Upper lobe of left lung (tissue), 5 donors: ENCODE measurements around a stretch of chr1.

DNA sequence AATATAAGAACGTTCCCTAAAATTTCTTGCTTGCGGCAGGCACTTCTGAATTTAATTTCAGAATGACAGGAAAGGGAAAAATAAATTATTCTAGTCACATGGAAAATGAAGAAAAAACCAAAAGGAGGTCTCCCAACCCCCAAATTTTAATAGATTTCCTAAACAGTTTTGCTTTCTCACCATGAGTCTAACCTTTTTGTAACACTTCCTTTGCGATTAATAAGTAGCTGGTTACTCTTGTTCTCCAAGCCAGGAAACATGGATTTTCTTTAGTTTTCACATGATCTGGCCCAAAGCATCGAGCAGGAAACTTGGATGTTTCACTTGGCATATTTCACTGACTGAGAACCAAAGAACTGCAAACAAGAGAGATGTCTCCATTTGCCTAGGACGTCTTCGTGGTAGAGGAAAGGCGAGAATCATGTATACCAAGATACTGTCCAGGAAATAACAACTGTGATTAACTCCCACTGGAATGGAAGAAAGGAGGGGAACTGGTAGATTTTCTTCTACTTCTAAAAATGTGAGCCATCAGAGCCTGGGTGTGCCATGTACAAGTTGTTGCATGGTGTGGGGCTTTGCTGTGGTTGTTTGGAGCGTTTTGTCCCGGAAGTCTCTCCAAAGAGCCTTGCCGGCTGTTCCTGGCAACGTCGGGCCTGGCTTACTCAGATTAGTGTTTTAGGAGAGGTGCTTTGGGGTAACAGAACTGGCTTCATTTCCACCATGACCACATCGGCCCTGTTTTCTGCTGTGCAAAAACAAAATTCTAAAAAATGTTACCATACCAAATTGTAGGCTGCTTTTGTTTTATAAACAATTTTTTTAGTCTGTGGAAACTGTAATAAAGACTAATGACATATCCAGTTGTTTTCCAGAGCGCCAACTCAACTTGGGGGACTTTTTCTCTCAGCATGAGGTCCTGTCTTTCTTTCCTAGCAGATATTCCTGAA is 118.5 kb downstream of the TM2D1 start:
- PRO-cap, 2 experiments, result no peak in any of the 2 experiments
- RAMPAGE, long total RNA, 4 experiments, result no peak in any of the 4 experiments

DNA sequence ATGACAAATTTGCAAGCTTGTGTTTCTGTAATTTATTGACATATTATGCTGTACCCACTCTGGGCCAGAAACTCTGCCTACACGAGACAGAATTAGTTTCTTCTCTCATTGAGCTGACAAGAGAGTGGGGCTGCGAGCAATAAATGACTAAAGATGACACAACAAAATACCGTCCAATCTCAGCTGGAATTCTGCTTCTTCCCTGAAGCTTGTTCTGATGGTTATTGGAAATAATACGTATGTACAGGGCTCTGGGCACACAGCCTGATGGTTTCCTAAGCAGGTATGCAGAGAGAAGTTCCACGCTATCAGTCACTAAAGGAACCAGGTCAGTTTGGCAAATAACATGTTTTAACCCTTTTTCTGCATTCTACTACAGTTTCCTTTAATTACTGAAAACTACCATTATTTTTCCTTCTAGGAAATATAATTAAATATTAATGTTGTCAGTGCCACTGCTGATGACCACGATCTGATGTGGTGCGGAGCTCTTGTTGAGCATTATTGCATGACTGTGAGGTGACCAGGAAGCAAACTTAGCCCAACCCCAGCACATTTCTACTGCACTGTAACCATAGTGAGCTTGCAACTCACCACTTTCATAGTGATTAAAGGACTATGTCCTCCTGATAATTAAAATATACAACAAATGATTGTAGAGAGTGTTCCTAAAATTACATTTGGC is 221.4 kb upstream of the L1TD1 start:
- PRO-cap, 2 experiments, result no peak in any of the 2 experiments
- RAMPAGE, long total RNA, 4 experiments, result no peak in any of the 4 experiments

GRCh38 chr1:62585495-62586137 is 11.7 kb upstream of the ANGPTL3 start:
- PRO-cap, 2 experiments, result no peak in any of the 2 experiments
- RAMPAGE, long total RNA, 4 experiments, result no peak in any of the 4 experiments

GRCh38 chr1:62689367-62689857 is 1.2 kb upstream of the DOCK7 start:
- PRO-cap, 2 experiments, result no peak in any of the 2 experiments
- RAMPAGE, long total RNA, 4 experiments, result no peak in any of the 4 experiments

GRCh38 chr1:63320119-63320904 is 2.1 kb upstream of the FOXD3 start:
- PRO-cap, 2 experiments, result no peak in any of the 2 experiments
- RAMPAGE, long total RNA, 4 experiments, result no peak in any of the 4 experiments

- PRO-cap, 2 experiments, result peak in 2 of 2 experiments; most common plus-strand start chr1:63593868 (in 1); most common minus-strand start chr1:63594071 (in 2)
- RAMPAGE, long total RNA, 4 experiments, result start-site peak on the minus strand in 1 of 4 experiments, at chr1:63594443-63594540 at its widest, 6 reads per replicate
These were observed 639 bp downstream of the PGM1 start for GRCh38 chr1:63593524-63594576.

GRCh38 chr1:63810360-63811079 is 36.7 kb downstream of the ROR1 start:
- PRO-cap, 2 experiments, result no peak in any of the 2 experiments
- RAMPAGE, long total RNA, 4 experiments, result no peak in any of the 4 experiments

DNA sequence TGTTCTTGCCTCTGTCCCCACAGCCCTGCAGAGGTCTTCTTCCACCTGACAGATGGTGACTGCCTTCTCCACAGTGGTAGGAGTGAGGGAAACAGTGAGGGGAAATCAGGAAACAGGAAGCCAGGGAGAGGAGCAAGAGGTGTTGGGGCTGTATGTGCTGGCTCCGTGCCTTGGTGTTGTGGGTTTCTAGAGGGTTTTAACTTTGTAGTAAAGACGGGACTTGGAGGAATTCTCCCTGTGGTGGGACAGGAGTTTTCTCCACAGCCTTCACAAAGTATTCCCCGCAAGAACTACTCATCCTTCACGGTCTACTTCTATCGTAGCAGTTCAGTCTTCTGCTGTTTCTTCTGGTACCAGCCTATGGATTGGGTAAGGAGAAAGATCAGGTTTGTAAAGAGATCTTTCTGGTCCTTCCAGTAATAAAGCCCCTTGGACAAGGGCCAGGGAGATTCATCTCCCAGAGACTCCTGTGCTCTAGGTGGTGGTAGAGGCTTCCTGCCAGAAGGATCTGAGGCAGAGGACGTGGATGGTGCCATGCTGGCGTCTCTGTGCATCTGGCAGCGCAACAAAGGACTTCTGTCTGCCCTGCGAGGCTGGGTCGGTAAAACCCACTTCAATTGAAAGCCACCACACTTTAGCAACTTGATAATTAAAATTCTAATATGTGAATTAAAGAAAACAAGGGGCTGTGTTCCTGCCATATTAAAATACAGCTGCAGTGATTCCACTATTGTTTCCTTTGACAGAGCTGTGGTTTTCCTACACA is 73.4 kb downstream of the ROR1 start:
- PRO-cap, 2 experiments, result no peak in any of the 2 experiments
- RAMPAGE, long total RNA, 4 experiments, result no peak in any of the 4 experiments

DNA sequence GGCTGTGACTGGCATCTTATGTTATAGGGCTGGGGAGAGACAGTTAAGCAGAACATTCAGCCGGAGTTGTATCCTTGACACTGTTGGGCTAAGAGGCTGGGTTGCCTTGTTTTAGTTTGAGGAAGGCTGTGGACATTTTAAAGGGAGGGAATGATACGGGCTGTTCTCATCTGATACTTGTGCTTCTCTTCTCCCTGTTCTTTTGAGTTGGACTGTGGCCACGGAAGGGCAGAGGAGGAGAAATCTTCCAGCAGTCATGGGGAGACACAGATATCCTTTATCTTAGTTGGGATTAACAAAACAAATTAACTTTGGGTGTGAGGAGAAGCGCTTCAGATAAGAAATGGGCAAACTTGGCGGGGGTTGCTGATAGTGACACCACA is 138.8 kb downstream of the ROR1 start:
- PRO-cap, 2 experiments, result no peak in any of the 2 experiments
- RAMPAGE, long total RNA, 4 experiments, result no peak in any of the 4 experiments

- PRO-cap, 2 experiments, result peak in 2 of 2 experiments; most common minus-strand start chr1:64745940 (in 2)
- RAMPAGE, long total RNA, 4 experiments, result no peak in any of the 4 experiments
These were observed 888 bp downstream of the RAVER2 start for GRCh38 chr1:64745605-64746321.

DNA sequence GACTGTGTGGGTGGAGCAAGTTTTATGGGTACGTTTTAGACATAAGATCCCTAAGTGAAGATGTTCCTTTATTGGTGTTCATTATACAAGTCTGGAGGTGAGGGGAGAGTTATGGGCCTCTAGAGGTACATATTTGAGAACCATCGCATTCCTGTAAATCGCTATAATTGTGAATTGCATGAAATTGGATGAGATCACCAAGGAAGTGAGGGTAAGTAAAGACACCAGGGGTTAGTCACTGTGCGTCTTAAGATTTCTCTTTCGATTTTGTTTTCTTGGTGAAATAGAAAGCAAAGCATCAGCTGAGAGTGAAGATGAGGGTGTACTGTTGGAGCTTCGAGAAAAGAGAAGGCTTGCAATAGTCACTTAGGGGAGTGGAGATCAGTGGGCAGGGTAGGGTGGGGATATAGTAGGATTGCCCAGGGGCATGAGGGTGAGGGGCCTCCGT is 82.1 kb downstream of the RAVER2 start:
- PRO-cap, 2 experiments, result no peak in any of the 2 experiments
- RAMPAGE, long total RNA, 4 experiments, result no peak in any of the 4 experiments

DNA sequence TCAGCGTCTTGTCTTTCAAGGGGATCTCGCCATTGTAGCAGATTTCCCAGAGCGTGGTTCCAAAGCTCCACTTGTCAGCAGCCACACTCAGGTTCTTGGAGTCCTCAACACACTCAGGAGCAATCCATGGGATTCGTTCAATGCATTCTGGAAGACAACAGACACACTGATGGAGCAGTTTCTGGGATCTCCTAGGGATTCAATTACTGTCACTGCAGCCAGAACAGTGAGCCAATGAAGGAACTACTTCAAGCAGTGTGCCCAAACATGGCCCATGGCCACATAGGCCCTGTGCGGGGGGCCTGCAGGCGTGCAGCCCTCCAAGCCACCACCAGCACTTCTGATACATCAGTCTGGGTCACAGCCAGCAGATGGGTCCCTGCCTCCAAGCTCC is 99.2 kb downstream of the RAVER2 start:
- PRO-cap, 2 experiments, result no peak in any of the 2 experiments
- RAMPAGE, long total RNA, 4 experiments, result no peak in any of the 4 experiments

DNA sequence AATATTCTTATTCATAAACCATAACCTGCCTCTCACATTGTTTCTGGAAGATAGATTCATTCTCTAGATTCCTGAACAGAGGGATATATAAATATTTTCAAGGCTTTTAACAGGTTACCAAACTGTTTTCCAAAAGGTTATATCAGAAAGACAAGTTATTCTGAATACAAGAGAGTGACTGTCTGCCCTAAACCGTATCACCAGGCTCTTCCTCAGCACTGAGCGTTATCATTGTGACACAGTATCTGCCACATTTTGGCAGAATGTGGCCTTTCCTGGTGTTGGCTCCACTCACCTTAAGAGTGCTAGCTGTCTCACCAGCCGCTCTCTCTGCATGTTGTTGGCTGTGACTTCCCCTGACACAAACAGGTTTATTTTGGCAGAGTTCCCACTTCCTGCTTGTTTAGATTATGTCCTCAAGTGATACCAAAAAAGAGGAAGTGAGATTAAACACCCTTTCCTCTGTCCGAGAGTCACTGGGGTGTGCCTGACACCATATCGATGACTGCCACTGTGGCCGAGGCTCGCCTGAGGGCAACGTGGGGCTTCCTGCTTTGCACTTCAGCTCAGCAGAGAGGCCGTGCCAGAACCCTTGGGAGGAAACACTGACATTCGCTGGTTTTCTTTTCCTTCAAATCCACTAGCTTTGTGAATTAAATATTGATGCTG is 102.3 kb downstream of the JAK1 start:
- PRO-cap, 2 experiments, result peak in 1 of 2 experiments; most common plus-strand start position 572 of the sequence (in 1); most common minus-strand start position 336 of the sequence (in 1)
- RAMPAGE, long total RNA, 4 experiments, result no peak in any of the 4 experiments

- PRO-cap, 2 experiments, result no peak in any of the 2 experiments
- RAMPAGE, long total RNA, 4 experiments, result no peak in any of the 4 experiments
These were observed 72.3 kb downstream of the JAK1 start for GRCh38 chr1:64894050-64894509.

DNA sequence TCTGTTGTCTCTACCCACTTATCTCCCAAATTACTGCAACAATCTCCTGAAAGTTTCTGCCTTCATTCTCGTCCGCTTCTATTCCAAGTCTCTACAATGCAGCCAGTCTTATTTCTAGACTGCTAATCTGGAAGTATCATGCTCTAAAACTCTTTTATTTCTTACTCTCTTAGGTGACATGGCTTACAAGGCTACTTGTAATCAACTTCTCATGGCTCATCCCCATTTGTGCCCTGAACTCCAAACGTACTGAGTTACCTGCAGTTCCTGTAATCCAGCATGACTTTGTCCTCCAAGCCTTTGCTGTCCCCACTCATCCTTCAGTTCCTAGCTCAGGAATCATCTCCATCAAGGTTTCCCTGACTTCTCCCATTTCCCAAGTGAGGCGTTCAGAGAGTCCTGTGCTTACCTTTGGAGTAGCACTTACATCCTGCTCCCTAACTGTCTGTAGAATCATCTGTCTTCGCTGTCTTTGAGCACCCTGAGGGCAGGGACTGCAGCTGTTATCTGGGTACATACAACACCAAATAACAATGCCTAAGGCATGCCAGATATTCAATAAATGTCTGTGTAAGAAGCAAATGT is 65.6 kb downstream of the JAK1 start:
- PRO-cap, 2 experiments, result no peak in any of the 2 experiments
- RAMPAGE, long total RNA, 4 experiments, result no peak in any of the 4 experiments

DNA sequence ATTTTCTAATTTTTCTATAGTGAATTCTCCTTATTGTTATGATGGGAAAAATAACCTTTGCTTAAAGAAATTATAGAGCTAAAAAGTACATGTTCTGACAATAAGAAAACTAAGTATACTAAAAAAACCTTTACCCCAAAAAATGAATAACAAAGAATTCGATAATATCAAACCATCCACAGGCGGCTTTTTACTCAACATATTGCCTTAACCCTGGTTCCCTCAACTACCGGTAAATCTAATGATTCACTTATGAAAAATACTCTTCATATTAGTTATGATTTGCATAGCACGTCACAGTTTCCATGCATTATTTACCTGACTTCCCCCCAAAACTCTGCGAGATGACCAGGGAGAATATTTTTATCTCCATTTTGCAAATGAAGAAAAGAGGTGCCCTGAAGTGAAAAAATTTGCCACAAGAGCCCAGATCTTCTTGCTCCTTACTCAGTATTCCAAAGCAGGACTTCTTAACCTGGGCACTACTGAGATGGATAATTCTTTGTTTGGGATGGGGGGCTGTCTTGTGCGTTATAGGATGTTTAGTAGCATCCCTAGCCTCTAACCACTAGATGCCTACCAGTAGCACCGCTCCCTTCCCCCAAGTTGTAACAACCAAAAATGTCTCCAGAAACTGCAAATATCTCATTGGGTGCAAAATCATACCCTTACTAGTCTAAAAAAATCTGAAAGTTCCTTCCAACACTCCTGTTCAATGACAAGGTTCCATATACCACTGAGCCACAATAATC is 2.8 kb downstream of the JAK1 start:
- PRO-cap, 2 experiments, result no peak in any of the 2 experiments
- RAMPAGE, long total RNA, 4 experiments, result no peak in any of the 4 experiments

DNA sequence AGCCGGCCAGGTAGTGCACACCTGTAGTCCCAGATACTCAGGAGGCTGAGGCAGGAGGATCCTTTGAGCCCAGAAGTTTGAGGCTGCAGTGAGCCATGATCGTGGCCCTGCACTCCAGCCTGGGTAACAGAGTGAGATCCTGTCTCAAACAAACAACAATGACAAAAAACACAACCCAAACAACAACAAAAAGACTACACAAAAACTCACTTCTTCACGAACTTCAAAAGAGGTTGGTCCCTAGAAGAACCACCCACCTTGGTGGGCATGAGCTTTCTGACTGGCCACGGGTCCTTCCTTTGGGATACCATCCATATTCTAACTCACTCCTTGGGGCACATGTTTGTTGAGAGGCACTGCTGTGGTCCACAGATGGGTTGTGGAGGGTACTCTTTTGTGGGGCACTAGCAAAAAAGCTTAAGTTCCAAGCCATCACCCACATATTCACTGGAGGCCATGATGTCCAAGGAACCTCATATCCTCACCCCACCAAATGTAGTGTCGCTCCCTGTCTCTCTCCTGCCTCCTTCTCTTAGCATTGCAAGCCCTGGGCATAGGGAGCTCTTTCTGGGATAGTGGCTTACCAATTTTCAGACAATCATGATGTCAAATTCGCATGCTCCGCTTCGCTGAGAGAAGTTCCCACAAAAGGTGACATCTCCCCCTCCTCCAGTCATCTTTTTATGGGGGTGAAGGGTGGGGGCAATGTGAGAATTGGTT is 83.1 kb upstream of the JAK1 start:
- PRO-cap, 2 experiments, result no peak in any of the 2 experiments
- RAMPAGE, long total RNA, 4 experiments, result no peak in any of the 4 experiments

- PRO-cap, 2 experiments, result no peak in any of the 2 experiments
- RAMPAGE, long total RNA, 4 experiments, result no peak in any of the 4 experiments
These were observed 90.3 kb upstream of the AK4 start for GRCh38 chr1:65057708-65058098.

DNA sequence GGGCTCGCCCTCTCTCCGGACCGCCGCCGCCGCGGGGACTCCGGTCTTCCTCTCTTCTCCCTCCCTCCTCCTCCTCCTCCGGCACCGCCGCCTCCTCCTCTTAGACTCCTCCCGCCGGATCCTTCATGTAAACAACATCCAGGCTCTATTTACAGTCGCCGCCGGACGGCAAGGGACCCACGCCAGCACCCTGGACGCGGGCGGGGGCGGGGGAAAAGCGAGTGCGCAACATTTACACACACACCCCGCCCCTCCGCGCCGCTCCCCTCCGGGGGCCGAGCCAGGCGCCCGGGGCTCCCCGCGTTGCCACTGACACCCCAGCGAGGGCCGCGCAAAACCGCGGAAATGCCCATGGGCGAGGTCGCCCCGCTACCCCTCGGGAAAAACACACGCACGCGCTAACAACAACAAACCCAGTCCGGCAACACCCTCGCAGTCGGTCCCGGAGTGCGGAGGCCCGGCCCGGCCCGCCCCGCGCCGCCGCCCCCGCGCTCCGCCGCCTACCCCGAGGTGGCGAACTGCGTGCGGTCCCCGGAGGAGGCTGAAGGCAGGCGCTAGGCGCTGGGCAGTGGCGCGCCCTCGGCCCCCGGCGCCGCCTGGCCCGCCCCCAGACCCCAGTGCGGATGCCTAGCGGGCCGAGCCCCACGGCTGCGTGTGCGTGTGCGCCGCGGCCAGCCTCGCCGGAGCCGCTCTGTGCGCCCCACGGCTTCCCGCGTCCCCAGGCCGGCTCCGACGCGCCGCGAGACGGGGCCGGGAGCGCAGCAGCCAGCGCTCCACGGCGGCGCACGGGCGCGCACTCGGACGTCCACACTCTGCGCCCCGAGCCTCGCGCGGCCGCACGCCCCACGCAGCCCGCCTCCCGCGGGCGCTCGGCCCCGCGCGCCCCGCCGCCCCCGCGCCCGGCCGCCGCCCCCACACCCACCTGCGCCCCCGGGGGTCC is 81.1 kb upstream of the AK4 start:
- PRO-cap, 2 experiments, result peak in 2 of 2 experiments; most common plus-strand start position 154 of the sequence (in 1); most common minus-strand start position 40 of the sequence (in 1)
- RAMPAGE, long total RNA, 4 experiments, result start-site peak on the minus strand in 2 of 4 experiments, centred at positions 54 to 202 of the sequence, 20 to 66 reads per replicate

DNA sequence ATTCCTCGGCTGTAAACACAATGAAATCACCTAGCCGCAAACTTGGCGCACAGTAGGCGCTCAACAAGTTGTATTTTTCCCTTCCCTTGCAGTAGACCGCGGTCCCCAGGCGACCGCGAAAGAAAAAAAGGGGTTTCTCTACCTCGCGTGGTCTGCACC is 862 bp upstream of the AK4 start:
- PRO-cap, 2 experiments, result no peak in any of the 2 experiments
- RAMPAGE, long total RNA, 4 experiments, result no peak in any of the 4 experiments